ENCODE results near the gene MASTL.

DNA sequence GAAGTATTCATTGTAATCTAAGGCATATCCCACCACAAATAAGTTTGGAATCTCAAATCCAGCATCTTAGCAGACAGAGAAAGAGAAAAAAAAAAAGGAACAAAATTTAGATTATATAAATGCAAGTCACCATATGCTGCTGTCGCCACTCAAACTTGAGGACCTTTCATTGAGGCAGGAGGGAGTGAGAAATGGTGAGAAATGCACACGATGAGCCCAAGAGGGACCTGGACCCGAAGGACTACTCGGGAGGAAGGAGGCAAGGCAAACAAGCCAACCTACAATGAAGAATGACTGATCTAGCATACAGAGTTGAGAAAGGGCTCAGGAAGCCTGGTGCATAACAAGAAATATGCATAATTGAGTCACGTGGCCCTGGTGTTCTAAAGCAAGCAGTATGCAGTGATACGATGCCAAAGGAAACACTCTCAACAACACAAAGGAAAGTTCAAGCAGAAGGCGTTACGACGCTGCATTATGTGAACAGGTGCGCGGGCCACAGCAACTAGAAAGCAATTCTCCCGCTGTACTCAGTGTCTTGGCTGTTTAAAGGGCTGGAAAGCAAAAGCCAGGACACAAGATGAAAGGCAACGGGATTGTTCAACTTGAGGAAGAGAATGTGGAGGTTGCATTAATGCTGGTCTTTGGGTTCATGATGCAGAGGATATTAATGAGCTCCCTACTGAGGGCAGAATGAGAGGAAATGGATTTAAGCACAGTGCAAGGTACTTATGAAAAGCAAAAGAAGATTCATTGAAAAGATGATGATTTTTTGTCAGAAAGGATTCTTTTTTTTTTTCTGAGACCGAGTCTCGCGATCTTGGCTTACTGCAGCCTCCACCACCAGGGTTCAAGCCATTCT lies 100.8 kb downstream of the PRTFDC1 start:
- PRO-cap = no peak

GRCh38 chr10:24873116-24873853 lies 79.1 kb downstream of the PRTFDC1 start:
- PRO-cap = no peak

DNA sequence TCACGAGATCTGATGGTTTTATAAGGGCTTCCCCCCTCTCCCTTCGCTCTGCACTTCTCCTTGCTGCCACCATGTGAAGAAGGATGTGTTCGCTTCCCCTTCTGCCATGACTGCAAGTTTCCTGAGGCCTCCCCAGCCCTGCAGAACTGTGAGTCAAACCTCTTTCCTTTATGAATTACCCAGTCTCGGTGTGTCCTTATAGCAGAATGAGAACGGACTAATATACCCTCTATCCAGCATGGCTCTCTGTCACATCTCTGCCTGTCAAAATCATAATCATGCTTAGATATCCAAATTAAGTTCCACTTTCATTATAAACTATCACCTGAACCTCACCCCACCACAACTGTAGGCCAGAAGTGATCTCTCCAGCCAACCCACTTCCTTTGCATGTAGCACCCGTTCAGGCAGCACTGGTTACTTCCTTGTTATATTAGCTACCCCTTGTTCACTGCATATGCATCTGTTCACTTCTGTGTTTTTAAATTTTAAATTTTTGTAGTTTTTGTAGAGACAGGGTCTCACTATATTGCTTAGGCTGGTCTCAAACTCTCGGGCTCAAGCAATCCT lies 64.9 kb downstream of the PRTFDC1 start:
- PRO-cap = no peak

DNA sequence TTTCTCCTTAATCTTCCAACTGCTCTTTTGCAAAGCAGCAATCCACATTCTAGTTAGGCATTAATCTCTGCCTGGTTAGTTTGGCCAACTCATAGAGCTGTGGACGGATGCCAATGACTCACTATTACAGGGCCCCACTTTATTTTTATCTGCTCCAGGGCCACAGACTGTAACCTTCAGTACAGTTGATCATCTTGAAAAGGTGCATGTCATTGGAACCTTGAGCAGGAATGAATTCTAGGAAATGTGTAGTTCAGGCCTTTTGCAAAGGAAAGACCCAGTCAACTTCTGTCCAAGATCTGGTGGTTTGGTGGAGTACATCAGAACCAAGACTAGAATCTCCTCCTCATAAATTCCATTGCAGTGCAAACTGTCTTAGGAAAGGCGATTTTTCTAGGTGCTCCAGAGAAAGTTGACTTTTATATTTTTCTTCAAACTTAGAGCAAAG lies 50.2 kb downstream of the PRTFDC1 start:
- PRO-cap = no peak

- PRO-cap = unidirectional peak, plus-strand start at chr10:24951943
Measured at GRCh38 chr10:24951113-24952087, 1.0 kb downstream of the PRTFDC1 start.

- PRO-cap = no peak
Measured at GRCh38 chr10:25441169-25441549, 266.4 kb downstream of the GPR158 start.

- PRO-cap = no peak
Measured at GRCh38 chr10:25934639-25935373, 777 bp downstream of the MYO3A start.

DNA sequence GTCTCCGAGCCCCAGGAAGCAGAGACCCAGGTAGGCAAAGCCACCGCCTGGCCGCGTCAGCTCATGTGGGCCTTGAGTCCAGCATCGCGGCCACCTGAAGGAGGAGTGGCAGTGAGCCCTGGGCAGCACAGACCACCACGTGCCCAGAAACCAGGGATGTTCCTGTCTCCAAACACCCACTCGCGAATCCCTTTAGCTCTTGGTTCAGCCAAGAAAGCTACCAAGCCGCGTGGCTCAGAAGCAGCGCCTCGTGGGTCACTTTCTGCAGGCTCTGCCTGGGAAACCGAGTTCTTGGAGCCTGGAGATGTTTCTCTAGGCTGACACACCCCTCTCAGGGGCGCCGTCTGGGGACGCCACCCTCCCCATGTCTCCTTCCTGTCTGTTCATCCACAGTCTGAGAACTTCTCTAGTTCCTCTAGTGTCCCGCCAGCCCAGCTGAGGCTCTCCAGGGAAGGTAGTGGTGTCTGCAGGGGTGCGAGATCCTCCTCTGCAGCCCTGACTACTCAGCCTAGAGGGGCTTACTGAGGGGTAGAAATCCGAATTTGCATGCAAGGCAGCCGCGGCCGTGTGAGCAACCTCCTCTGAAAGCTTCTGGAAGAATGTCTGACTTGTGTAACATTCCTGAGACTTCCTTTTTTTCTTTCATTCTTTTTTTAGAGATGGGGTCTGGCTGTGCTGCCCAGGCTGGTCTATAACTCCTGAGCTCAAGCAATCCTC lies 45.8 kb upstream of the APBB1IP start:
- PRO-cap = no peak

DNA sequence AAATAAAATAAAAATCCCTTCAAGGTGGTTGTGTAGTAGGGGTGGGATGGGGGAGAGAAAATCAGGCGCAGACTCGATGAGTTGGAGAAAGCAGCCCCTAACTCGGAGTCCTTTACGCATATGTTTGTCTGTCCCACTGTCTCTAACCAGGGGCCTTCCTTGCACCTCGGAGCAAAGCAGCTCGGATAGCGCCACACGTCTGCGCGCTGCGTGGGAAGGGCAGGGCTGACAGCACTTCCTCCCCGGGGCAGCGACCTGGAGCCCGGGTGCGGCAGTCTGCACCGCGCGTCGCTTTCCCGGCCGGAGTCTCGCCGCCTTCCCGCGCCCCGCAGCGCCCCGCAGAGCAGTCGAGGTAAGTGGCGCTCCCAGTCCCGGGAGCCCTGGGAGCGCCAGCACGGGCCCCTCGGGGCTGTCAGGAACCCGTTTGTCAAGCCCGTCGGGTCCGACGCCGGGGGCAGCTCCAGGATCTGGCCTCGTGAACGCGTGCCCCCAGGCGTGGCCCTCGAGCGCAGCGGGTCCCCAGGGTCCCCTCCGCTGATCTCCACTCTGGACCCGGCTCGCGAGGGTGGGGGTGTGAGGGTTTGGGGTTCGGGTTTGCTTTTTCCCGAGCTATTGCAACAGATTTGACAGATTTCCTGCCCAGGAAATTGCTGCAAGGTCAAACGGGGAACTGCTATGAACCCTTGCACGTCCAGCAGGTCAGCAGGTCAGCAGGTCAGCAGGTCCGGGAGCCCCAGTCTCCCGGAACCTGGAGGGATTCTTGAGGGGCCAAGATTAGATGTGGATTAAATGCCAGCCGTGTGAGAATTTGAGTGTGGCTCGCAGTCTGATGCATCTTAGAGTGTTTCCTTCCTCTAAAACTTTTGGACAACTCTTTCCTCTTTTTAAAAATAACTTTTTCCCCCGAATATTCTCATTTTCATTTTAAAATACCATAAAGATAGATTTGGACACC lies 638 bp downstream of the APBB1IP start:
- PRO-cap = bidirectional peak, plus-strand start at position 253 of the sequence, minus-strand start at position 187 of the sequence

GRCh38 chr10:26506008-26506280 lies 67.8 kb downstream of the APBB1IP start:
- PRO-cap = no peak

GRCh38 chr10:26566852-26567401 lies 128.8 kb downstream of the APBB1IP start:
- PRO-cap = no peak

DNA sequence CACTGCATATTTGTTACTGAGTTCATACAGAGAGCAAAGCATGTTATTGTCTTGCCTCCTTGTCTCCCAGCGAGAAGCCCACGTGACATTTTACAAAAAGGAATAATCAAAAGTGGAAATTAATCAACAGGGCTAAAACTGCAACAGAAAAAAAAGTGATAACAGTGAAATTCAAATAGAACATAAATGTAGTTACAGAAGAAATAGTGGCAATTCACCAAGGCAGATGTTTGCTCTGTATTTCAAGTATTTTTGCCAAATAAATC lies 35.4 kb upstream of the PDSS1 start:
- PRO-cap = no peak

DNA sequence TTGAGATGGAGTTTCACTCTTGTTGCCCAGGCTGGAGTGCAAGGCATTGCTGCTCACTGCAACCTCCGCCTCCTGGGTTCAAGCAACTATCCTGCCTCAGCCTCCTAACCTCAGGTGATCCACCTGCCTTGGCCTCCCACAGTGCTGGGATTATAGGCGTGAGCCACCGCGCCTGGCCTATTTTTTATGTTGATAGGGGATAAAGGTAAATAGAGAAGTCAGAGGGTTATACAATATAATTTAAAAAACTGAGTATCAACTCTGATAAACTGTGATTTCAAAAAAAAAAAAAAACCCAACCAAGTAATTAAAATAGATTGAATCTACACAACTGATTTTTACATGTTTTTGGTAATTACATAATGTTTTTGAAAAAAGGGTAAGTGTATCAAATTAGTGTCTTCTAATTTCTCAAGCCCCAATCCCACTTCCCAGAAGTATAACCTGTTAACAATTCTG lies 17.4 kb downstream of the YME1L1 start:
- PRO-cap = no peak

GRCh38 chr10:27154811-27155525 lies at the start of gene MASTL:
Gene MASTL (plus strand): TSS chr10:27155352.
- PRO-cap = bidirectional peak, plus-strand start at chr10:27154905, minus-strand start at chr10:27154742; bidirectional peak, plus-strand start at chr10:27154965, minus-strand start at chr10:27154999; unidirectional peak, minus-strand start at chr10:27155016; bidirectional peak, plus-strand start at chr10:27155375, minus-strand start at chr10:27155276

DNA sequence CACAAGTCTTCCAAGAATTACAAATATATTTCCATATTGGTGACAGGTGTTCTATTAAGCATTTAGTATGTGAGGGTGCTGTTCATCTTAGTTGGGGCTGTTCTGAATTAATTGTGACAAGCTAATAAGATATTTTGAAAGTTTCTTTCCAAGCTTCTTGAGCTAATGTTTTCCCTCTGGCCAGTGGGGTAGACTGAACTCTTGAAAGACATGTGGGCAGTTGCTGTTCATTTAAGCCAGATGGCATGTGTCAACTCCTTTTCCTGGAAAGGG lies 21.6 kb downstream of the RAB18 start:
- PRO-cap = no peak

DNA sequence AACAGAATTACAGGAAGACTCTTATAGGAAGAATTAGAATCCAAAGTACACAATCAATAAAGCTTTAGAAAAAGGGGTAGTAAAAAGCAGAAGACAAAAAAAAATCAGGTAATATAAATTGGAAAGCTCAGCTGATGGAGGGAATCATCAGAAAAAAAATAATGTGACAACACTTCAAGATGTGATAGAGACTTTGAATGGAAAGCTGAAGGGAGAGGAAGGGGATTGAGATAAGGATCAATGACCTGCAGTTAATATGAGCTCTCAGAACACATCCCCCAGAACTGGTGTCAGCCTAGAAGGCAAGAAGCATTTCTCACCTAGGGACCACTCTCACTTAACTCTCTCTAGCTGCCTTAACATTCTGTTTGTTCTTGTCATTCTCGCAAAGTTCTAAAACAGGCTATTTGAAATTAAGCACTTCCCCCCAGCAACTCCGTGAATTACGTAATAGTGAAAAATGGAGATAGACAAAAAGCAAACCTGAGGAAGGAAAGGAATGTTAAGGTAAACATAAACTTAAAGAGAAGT lies 1.1 kb upstream of the MPP7 start:
- PRO-cap = no peak

DNA sequence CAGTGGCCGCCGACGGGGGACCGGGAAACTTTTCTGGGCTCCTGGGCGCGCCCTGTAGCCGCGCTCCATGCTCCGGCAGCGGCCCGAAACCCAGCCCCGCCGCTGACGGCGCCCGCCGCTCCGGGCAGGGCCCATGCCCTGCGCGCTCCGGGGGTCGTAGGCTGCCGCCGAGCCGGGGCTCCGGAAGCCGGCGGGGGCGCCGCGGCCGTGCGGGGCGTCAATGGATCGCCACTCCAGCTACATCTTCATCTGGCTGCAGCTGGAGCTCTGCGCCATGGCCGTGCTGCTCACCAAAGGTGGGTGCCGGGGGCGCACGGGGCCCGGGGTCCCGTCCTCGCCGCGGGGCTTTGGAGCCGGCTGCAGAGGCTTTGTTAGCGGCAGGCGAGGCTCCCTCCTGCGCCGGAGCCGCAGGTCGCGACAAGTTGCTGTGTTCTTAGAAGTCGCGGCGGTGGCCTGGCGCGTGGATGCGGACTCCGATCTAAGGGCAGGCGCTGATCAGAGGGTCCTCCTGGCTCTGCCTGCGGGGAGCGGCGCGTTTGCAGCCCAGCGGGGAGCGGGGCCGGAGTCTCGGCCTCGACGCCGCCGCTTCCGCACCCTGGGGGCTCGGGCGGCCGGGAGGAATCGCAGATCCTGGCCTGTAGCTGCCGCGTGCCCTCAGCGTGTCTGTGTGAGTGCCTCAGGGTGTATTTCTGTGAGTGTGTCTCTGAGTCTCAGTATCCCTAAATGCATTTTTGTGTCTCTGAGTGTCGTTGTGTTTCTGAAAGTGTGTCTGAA lies 544 bp downstream of the BAMBI start:
- PRO-cap = unidirectional peak, plus-strand start at position 436 of the sequence

GRCh38 chr10:28680378-28680741 lies 3.0 kb downstream of the BAMBI start:
- PRO-cap = no peak

GRCh38 chr10:28681044-28681953 lies 4.0 kb downstream of the BAMBI start:
- PRO-cap = no peak

GRCh38 chr10:29132416-29133136 lies 156.3 kb upstream of the LYZL1 start:
- PRO-cap = no peak

Measured in gallbladder (tissue), 1 donor.